ENCODE measurements around the genes OR2AG2 and TUB.

DNA sequence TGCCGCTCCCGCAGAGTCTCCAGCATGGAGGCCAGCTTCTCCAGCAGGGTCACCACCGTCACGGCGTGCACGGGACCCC lies 113 bp downstream of the CAVIN3 start:
- RRBS: no CpG with 5 or more reads among the region's 6 CpGs

- RRBS: no CpG with 5 or more reads among the region's 1 CpG
These were observed 1.8 kb downstream of the HPX start for GRCh38 chr11:6438940-6439496.

GRCh38 chr11:6443190-6443760 lies 2.5 kb upstream of the HPX start:
- RRBS: no CpG with 5 or more reads among the region's 4 CpGs

- RRBS: no CpG with 5 or more reads among the region's 11 CpGs
These were observed 16.7 kb downstream of the RRP8 start for GRCh38 chr11:6586719-6587030.

DNA sequence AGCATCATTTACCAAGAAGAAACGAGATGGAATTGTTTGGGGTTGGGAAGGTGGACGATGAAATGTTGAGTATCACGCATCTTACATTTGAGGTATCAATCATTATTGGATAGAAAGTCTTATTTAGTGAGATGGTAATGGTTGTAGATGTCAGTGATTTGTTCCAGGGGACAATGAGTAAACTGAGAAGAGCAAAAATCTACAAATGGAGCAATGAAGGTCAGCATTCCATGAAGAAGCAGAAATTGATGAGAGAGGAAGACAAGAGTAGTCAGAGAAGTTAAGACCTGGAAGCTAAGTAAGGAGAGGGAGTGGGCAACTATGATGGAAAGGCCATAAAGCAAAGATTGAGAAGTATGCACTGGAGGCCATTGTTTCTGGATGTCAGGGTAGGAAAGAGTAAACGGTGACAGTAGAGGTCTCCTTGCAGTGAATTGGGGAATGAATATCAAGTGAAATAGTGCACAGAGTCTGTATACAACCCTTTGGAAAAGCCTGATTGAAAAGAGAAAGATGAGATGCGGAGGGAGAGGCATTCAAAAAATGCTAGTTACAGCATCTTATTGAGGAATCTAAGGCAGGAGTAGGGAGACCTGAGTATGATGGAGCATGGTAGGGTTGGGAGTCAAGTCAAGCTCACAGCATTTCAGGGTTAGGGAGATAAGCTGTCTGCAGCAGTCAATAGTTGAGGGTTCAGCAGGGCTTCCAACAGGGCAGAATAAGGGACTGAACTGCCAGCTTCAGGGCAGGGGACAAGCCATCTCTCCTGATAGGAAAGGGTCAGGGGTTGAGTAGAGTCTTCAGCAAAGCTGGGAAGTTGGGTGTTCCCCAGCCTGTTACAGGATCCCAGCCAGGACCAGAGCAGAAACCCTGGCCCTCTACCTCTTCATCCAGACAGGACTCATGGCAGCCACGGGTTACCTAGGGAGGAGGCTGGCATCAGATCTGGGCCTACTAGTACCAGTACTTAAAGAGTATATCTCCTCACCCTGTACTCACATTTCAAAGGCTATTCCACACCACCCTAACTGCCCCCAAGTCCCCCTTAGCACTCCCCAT lies 2.1 kb upstream of the TAF10 start:
- RRBS: no CpG with 5 or more reads among the region's 6 CpGs

DNA sequence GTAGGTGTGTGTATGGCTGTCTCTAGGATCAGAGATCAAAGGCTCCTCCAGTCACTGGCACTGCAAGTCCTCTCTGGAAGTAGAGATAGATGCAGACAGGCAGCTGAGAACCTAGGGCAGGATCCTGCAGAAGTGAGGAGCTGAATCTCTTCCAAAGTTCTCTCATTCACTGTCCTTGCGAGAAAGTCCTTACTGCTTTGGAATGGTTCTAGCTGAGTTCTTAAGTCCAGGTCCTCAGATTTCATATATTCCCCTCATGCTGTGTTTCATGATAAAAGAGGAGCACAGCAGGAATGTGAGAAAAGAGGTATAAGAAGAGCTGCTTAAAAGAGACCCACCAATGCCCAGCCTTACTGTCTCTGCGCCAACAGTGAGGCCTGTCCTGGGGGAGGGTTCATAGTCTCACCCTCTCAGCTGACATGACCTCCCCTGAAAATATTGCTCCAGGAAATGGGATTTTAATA lies at the start of gene OR2AG2:
Gene OR2AG2 (minus strand): TSS at position 270 of the 464 bp plus-strand sequence.
- RRBS: no CpG with 5 or more reads among the region's 2 CpGs

GRCh38 chr11:6927200-6927679 lies 1.0 kb downstream of the ZNF215 start:
- RRBS: no CpG with 5 or more reads among the region's 7 CpGs

DNA sequence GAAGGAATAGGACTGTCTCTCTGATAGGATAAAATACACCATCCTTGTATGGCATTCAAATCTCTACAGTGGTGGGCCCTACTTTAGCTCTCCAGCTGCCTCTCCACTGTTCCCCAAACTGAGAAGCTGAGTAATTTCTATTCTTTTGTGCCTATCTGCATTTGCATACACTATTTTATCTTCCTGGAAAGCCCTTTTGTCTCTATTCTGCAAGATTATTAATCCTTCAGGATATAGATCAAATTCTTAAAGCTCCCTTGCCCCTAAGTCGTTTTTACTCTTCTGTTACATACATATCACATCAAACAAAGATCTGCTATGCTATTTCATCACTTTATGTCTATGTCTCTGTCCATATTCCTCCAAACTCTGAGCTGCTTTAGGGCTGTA lies 7.5 kb downstream of the PPFIBP2 start:
- RRBS: no CpG with 5 or more reads among the region's 1 CpG

DNA sequence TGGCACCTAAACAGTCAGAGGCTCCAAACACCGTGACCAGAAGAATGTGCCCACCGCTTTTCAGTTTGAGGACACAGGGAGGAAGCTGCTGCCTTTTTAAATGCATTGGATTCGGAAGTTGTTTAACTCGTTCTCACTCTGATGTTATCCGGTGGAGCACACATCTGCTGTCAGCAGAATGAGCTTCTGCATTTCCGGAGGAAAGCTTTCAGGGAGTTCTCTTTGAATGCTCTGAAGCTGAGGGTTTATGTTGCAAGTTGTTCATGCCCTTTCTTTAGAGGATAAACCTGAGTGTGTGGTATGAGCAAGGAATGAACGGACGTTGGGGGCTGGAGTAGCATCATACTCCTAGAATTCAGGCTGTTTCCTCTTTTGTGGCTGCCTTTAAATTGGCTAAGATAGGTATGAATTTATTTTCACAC lies 64.1 kb downstream of the PPFIBP2 start:
- RRBS: no CpG with 5 or more reads among the region's 8 CpGs

DNA sequence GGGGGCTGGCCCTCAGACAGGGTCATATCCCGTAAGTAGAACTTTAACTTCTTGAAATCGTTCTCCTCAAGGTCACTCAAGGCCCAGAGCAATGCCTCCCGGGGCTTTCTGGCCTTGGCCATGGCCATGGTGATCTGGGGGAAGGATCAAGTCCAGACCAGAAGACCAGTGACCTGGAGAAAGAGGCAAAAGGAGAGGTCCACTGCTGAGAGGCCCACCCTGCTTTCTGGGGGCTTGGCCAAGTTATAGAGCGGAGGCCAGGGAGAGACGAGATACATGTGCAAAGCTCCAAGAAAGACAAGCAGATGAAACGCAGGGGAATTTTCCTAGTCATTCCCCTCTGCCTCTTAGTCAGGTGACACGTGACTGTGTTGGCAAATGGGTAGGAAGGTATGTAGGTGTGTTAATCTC lies 1.9 kb downstream of the NLRP10 start:
- RRBS: no CpG with 5 or more reads among the region's 7 CpGs

DNA sequence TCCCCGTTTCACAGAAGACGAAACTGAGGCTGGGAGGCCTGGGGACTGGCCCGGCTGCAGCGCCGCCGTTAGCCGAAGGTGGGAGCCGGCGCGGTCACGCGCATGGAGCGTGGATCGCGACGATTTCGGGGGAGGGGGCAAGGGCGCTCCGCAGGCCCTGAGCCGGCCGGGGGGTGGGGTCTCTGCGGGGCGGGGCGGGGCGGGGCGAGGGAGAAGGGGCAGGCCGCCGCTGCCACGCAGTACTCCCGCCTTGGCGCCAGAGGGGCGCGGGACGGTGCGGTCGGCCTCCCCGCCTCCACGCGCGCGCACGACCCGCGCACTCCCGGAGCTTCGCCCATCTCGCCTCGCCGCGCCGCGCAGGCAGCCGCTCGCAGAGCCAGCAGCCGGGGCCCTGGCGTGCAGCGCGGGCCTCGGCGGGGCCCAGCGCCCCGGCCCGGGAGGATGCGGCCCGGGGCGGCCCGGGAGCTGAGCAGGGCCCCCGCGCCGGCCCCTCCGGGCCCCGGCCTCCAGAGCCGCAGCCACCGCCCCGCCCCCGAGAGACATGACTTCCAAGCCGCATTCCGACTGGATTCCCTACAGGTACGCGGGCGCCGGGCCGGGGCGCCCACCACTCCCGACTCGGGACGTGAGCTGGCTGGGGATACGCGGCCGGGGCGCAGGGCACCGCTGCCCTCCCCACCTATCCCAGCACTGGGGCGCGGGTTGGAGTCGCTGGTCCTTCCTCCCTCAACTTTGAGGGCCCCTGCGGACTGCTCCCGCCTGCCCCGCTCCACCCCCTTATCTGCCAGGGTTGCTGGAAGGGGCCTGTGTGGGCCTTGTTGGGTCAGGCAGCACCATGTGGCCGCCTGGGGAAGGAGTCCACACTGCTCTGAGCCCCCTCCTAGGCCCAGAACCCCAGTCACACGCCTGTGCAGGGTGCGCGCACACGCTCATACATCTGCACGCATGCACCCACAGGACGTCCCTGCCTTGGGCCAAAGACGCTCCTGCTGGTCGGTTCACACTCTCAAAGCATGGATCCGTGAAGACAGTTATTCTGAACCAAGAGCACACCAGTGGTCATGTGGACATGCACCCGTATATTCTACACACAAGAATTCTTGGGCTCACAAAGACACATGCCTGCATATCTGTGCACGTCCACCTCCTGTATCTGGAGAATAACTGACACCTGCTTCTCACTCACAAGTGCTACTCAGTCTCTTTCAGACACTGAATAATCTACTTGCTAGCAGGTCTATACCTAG lies at the start of gene TUB:
Gene TUB (plus strand): TSS at position 242 of the 1,247 bp plus-strand sequence.
- RRBS: 3% methylated on average over 47 of the region's 110 CpGs

DNA sequence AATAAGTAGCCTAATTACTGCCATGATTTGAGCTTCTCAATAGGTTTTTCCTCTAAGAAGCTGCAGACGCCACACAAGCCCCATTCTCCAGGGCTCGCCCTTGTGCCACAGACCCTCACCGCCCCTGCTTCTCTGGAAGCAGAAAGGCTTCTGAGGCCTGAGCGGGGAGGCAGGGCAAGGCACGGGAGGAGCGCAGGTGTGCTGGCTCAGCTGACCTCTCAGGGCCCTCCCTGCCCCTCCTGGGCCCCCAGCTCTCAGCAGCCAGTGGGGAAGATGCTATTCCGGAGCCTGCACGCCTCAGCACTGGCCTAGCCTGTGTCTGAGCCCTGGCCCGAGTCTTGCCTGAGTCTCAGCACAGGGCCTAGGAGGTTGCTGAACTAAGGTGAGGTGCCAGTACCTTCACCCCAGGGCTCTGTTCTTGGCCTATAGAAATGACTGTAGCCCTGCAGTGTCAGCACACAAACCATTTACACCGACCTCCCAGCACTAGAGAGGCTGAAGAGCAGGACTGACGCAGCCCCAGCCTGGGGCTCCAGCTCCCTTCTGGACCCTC lies 47.1 kb upstream of the LMO1 start:
- RRBS: no CpG with 5 or more reads among the region's 11 CpGs

DNA sequence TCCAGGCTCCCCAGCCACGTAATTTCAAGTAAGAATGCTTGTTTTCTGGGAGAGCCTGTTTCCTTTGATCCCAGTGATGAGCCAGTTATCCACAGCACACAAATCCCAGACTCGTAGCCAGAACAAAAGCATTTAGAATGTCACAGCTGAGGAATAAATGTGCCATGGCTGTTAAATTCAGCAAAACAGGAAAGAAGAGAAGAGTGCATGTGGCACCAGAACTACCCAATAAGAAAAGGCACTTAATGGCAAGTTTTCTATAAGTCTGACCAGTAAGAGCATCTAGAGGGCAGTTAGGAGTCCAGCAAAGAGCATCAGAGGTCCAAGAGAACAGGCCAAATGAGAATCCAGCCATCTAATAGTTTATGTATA lies 112.0 kb downstream of the STK33 start:
- RRBS: no CpG with 5 or more reads among the region's 2 CpGs

- RRBS: no CpG with 5 or more reads among the region's 2 CpGs
These were observed 38.7 kb downstream of the TRIM66 start for GRCh38 chr11:8643766-8644254.

- RRBS: 77% methylated on average over 4 of the region's 21 CpGs
These were observed 32.9 kb downstream of the RPL27A start for GRCh38 chr11:8715346-8716055.

- RRBS: no CpG with 5 or more reads among the region's 1 CpG
These were observed 49.7 kb downstream of the RPL27A start for GRCh38 chr11:8732400-8732608.

GRCh38 chr11:8737716-8738290 lies 55.2 kb downstream of the RPL27A start:
- RRBS: no CpG with 5 or more reads among the region's 8 CpGs

- RRBS: no CpG with 5 or more reads among the region's 6 CpGs
These were observed 35.3 kb downstream of the DENND2B start for GRCh38 chr11:8775132-8775693.

DNA sequence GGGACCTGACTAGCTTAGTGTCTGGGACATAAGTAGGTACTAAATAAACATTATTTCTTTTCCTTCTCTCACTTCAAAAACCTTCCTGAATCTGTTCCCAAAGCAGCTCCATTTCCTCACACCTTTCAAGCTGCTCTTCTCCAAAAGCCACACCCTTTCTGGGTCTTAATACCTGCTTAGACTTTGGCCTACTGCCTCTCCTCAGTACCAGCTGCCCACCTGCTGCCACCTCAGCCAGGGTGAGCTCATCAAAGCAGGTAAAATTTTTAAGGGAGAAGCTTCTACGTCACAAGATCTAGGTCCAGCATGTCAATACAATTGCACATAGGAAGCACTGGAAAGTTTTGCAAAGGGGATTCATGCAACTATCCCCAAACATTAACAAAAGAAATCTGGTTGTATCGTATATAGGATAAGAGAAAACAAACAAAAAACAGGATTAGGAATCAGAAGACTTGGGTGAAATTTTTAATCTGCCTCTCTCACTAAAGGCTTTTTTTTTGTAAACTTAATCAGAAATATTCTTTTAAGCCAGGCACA lies 19.4 kb downstream of the DENND2B start:
- RRBS: no CpG with 5 or more reads among the region's 2 CpGs

Data from islet of Langerhans (tissue), 1 donor.